Measurements from ENCODE around the genes KCNAB2 and RPL22.

GRCh38 chr1:3771346-3771940 lies 1.1 kb upstream of the SMIM1 start:
- PRO-cap: no peak

GRCh38 chr1:3839478-3840170 lies 17.4 kb downstream of the CEP104 start:
- PRO-cap: no peak

DNA sequence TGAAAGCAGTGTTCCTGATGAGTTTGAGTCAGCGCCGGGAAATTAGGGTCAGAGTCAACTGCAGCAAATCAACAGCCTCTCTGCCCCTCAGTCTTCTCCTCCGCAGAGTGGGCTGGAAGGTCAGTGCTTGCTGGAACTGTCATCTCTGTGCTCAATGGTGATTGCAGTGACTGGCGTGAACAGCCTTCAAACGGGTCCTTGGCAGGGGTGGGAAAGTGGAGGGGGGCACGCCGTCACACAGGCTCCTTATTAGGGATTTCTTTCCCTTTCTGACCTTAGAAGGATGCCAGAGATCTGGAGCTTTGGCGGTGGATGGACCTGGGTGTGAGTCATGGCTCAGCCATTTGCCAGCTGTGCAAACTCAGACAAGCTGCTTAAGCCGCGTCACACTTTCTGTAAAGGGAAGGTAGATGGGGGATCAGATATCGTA lies 48.1 kb upstream of the C1orf174 start:
- PRO-cap: no peak

GRCh38 chr1:5856355-5856847 lies 135.8 kb downstream of the NPHP4 start:
- PRO-cap: no peak

- PRO-cap: no peak
These were observed 84.3 kb downstream of the NPHP4 start for GRCh38 chr1:5907969-5908361.

- PRO-cap: no peak
These were observed 12.0 kb downstream of the NPHP4 start for GRCh38 chr1:5980253-5980636.

- PRO-cap: no peak
These were observed 14.7 kb upstream of the NPHP4 start for GRCh38 chr1:6006870-6007293.

DNA sequence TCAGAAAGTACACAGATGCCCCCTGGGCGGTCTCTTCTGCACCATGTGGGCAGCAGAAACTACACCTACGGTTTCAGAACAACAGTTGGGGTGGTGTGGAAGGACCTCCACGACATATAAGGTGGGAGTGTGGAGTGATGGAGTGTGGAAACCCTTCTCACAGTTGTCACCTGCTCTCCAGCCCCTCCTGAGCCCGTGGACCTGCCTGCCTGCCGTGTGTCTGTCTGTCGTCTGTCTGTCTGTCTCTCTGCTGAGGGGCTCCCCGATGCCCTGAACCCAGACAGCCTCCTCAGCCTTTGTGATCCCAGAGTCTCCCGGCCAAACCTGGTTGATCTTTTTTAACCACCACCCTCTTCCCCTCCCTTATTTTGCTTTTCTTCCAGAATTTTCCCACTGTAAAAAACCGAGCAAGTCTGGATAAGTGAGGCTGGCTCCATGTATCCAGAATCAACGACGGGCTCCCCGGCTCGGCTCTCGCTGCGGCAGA lies 5.5 kb upstream of the KCNAB2 start:
- PRO-cap: no peak

GRCh38 chr1:6045751-6046173 lies at the start of gene KCNAB2:
TSS of gene KCNAB2 (plus strand) at chr1:6045888.
- PRO-cap: no peak

GRCh38 chr1:6199483-6200205 lies at the start of gene RPL22:
TSS of gene RPL22 (minus strand) at chr1:6199595.
- PRO-cap: bidirectional peak, plus-strand start at chr1:6199815, minus-strand start at chr1:6199538

DNA sequence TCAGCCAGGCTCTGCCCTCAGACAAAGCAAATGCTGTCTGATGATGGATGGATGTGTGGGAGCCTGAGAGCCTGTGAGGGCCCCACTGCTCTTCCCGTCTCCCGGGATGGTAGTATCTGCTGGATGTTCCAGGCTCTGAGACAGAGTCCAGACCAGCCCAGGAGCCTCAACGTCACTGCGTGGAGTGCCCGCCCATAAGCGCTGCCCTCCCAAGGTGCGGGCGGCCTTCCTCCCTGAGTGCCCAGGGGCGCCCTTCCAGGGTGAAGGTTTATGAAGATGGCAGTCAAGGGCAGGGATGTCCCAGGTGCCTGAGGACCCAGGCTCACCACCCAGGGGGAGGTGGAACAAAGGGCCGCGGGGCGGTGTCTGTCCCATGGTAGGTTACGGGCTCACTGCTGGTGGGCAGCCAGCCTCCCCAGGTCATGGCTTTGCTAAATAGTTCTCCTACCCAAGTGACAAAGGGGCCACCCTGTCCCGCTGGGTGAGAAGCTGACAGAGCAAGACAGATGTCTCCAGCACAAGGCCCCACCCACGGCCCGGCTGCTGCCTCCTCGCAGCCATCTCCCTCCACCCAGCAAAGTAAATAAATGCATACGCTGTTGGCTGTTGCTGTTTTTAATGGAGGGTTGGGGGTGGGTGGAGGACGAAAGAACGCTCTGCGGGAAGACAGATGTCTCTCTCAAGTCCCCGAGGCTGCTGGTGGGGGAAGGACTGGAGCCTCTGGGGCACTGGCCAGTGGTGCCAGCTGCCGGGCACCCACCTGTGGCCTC lies 9.0 kb upstream of the GPR153 start:
- PRO-cap: no peak

DNA sequence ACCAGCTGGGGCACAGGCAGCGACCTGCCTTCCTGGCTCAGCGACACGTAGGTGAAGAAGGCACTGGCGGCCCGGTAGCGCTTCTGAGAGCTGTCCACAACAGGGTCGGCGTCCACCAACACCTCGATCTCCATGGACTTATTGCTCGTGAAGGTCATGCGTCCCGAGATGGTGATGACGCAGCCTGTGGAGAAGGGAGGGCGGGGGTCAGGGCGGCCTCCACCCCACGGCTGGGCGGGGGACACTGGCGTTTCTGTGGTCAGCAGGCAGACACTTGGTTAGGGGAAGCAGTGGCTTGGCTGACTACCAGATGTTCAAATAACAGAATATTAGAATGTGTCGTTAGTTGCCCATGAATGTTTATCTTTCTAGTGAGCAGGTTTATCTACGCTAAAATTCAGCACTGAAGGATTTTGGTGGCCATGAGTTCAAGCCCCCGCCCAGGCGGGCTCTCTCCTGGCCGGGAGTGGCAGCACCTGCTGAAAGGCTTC lies 20.2 kb upstream of the GPR153 start:
- PRO-cap: bidirectional peak, plus-strand start at position 269 of the sequence, minus-strand start at position 134 of the sequence

GRCh38 chr1:6300281-6301027 lies 39.6 kb upstream of the GPR153 start:
- PRO-cap: no peak

- PRO-cap: no peak
These were observed 45.1 kb downstream of the ACOT7 start for GRCh38 chr1:6348312-6349027.

DNA sequence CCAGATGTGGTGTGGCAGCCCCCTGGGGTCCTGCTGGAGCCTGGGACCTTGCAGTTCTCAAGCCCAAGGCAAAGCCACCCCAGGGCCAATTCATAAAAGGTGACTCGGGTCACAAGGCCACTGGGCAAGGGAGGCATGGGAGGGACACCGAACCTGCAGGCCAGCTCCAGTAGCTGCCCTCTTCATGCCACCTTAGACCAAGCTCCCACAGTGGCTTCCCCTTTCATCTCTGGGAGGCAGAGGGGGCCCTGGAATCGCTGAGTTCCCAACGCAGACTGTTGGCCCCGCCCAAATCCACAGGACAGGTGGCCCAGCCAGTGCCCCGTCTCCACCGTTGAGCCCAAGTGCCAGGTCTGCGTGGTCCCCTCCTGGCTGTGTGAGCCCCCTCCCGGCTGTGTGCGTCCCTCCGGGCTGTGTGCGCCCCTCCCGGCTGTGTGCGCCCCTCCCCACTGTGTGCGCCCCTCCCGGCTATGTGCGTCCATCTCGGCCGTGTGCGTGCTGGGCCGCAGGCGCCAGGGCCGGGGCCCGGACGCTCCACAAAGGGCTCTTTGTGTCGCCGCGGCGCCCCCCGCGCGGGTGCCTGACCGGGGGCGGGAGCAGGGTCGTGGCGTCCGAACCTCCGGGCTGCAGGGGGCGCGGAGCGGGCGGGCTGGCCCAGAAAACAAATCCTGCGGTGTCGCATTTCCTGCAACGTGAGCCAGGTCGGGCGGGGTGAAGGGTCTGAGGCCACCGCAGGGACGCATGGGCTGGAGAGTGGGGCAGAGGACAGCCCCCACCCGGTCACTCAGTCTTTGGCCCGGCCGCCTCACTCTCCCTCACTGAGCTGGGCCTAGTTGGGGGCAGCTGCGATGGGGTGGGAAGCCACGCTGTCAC lies 19.0 kb downstream of the TNFRSF25 start:
- PRO-cap: no peak

GRCh38 chr1:6447632-6448712 lies 18.0 kb downstream of the TNFRSF25 start:
- PRO-cap: no peak

DNA sequence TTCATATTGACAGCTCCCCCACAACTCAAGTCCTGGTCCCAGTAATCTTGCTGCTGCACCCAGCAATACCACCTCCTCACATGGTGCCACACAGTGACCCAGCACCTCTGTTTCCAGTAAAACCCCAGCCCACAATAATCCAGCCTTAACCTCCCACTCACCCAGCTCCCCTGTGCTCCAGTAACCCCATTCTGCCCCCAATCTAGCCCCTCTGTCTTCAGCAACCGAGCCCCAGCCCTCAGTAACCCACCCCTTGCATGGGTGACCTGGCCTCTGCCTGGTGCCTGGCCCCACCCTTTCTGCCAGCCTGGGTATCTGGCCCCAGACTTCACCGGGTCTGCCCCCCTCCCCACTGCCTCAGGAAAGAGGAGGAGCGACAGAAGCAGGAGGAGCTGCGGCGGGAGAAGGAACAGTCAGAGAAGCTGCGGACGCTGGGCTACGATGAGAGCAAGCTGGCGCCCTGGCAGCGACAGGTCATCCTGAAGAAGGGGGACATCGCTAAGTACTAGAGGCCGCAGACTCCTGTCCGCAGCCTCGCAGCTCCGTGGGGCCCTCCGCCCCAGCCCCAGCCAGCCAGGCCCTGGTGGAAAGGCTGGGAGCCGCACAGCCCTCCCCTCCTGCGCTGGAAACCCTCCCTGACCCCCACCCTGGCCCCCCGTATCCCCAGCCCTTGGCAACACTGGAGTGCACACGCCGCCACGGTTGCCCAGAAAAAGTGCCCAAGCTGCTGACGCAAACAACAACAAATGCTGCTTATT lies 6.2 kb downstream of the TNFRSF25 start:
- PRO-cap: no peak

- PRO-cap: no peak
These were observed 5.5 kb downstream of the TNFRSF25 start for GRCh38 chr1:6460396-6461030.

DNA sequence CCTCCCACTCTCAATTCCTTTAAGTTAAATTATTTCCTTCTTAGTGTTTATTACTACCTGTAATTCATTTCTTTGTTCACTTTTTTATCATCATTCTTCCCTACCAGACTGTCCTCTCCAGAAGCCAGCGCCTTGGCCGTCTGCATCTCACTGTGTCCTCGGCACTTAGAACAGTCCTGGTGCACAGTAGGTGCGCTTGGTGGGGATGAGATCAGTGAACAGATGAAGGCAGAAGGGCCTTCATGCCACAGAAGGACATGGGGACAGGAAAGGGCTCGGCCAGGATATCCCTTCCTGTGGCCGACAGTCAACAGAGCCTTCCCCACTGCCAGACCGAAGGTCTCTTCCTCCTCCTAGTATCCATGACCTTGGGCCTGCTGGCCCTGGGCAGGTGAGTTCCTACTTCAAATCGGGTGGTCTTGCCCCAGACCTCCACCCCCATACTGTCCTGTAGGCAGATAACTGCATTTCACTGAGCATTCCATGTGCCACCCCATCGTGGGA lies 3.7 kb downstream of the PLEKHG5 start:
- PRO-cap: no peak

DNA sequence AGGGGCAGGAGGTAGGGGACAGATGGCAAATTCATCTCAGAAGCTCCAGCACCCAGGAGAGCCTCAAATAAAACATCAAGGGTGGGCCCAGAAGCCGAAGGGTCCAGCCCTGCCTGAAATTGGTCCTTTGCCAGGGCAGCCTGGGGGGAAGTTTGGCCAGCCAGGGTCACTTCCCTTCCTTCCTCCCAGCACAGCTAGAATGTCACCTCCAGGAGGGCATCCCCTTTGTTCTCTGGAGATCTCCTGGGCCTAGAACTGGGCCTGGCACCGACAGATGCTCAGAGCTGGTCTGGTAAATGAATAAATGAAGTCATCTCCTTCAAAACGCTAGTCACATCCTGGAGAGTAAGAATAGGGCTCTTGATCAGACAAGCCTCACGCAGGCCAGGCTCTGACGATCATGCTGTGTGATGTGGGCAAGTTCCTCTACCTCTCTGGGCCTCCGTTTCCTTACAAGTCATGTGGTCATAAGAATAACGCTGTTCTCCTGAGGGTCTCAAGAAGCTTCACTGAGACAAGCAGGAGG lies 1.7 kb upstream of the PLEKHG5 start:
- PRO-cap: no peak